Peritoneum (tissue), 1 donor: ENCODE measurements around a stretch of chr19.

DNA sequence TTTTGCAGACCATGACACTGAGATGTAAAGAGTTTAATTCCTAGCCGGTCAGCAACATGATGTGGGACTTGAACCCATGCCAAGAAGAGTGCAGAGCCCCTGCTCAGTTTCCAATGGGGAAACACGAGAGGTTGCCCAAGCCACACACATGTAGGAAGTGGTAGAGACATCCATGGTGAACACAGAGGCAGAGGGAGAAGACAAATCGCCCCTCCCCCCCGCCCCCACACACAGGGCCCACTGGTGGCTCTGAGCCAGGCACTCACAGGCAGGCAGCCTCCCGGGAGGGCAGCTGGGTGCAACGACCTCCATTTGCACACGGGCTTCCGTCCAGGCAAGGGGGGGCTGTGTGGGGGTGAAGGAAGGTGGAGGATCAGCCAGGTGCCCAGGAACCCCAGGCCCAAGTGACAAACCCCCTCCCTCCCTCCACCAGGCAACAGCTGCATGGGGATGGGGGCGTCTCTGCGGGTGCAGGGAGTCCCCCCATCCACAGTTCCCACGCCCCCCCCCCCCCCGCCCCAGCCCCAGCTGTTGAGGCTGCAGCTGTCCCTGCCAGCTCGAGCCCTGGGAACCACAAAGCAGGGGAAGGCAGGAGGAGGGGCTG is 3.5 kb downstream of the NOTCH3 start:
- PRO-cap = no peak

GRCh38 chr19:15199366-15200602 is 1.0 kb downstream of the NOTCH3 start:
- PRO-cap = no peak

DNA sequence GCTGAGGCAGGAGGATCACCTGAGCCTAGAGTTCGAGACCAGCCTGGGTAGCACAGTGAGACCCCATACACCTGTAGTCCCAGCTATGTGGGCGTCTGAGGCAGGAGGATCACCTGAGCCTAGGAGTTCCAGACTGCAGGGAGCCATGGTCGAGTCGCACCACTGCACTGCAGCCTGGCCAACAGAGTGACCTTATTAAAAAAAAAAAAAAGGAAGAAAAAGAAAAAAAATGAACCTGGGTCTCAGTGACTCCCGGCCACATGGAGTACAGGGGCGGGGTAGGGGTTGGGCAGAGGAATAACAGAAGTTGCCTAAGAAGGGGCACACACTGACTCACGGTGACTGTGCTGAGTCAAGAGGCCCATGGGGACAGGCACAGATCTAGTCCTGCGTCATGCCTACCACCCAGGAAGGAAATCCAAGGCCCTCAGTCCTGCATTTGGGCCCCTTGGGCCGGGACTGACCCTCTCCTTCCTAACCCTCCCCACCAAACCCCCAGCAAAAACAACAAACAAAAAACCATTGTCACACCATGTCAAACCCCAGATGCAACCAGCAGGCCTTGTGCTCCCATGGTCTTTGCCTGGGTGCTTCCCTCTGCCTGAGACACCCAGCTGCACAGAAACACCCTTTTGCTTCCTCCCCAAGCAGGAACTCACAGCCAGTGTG is 9.4 kb upstream of the NOTCH3 start:
- PRO-cap = no peak

GRCh38 chr19:15223937-15224505 is 8.2 kb downstream of the EPHX3 start:
- PRO-cap = unidirectional peak, minus-strand start at chr19:15224174

DNA sequence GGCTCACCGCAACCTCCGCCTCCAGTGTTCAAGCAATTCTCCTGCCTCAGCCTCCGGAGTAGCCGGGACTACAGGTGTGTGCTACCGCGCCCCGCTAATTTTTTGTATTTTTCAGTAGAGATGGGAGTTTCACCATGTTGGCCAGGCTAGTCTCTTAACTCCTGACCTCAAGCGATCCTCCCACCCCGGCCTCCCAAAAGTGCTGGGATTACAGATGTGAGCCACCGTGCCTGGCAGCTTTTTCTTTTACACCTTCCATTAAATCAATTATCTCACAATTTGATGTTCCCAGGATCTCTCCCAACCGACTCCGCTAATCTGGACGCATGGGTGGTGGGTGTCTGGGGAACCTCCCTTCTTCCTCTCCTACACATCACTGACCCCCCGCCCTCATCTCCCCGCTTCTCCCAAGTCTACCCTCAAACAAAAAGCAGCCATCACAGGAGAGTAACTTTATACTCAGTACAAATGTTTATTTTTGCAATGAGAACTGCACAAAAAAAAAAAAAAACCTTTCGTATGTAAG is 2.9 kb upstream of the EPHX3 start:
- PRO-cap = no peak

DNA sequence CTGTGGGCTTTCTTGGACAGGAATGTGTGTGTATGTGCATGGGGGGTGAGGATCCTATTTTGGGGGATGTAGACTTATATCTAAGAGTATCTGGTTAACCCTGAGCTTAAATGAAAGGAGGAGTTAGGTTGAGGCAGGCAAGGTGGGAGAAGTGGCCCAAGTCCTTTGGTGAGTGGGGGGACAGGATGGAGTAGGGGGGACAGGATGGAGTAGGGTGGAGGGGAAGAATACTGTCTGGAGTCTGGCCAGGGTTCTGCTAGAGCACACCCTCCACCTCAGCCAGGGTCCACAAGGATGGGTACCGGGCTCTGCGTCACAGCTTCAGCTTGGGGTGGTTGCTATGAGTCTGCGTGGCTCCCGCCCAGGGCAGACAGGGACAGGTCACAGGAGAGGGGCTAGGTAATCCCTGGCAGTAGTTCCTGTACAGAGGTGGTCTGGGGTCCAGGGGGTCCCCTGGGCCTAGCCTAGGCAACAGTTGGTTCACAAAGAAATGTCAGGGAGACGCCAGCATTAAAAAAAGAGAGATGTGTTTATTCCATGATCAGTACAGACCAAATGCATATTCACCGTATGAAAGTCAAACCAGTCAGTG is 4.2 kb upstream of the EPHX3 start:
- PRO-cap = no peak

GRCh38 chr19:15251473-15252375 is 19.5 kb upstream of the EPHX3 start:
- PRO-cap = no peak

DNA sequence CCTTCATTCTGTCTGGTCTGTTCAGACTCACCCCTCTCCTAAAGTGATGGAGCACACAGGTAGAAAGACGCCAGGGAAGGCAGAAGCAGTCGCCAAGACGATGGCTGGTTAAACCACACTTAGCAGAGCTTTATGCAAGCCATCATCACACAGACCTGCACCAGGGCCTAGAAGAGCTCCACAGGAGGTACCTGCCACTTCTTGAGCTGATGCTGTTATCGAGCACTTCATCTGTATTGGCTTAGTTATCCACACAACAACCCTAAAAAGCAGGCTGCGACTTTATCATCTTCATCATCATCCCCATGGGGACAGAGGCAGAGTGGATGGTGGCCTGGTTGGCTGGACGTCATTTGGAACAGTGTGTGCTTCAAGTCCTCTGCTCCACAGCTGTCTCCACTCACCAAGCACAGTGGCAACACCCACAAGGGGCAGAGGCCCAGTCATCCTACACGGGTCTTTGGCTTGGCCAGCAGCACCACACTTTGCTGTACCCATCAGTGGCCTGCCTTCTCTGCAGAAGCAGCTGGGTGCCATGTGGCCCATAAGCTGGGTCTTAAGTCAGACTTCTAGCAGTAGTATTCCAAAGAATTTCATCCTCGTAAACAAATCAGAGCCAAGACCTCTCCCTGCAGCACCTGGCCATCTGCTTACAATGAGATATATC is 47.7 kb upstream of the EPHX3 start:
- PRO-cap = no peak

DNA sequence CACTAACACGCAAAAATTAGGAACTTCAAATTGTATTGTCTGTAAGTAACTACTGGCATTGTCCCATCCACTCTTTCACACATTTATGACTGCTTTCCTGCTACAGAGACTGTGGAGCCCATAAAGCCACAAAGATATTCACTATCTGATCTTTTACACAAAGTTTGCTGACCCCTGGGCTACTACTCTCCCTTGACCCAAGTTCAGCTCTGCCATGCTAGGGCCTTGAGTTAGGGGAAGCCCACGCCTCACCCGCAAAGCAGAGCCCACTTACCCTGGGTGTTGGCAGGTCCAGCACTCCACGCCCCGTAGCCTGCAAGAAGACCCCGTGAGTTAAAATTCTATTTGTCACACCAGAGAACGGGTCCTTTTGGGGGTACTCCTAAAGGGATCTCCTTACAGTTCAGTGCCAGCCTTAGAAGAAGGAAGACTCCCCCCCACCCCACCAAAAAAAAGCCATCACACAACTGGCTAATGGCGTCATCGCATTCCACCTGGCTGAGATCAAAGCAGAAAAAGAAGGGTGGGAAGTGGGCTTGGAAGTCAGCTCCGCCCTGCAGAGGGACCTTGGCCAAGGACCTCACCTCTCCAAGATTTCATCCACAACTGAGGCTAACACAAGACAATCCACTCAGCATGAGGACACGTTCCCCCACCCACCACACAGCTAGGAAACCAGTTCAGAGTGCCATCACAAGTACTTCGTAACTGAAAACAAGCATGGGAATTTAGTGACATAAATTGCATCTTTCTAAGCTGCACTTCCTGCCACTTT is 2.7 kb downstream of the AKAP8 start:
- PRO-cap = no peak

- PRO-cap = no peak
Observed at GRCh38 chr19:15381569-15382278, 2.1 kb upstream of the AKAP8 start.

DNA sequence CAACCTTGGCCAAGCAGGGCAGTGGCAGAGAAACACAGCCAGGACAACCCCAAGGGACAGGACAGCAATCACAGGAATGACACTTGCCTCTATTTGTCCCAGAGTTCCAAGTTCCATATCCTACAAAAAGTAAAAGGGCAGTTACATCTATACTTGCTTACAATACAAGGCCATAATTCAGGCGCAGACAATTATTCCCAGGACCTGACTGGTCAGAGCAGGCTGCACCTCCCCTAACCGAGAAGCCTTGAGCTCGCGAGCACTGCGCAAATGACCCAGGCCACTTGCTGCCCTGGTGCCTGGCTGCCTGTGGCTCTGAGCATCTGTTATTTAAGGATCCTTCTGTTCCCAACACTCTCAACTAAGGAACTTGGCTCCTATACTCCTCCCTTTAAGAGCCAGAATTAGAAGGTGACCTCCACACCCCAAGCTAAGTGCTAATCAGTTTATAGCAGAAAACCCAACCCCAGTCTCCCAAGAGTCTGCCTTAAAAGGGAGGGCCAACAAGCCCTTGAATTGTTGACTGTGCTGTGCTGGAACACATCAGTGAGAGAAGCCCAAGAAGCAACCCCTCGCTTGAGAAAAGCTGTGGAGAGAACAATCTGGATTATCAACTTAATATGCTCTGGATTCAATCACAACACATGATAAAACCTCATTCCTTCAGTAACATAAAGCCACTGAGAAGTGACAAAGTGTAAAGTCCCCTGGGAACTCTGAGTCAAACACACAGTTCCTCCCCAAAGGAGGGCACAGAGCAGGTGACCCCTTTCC is 14.7 kb downstream of the AKAP8L start:
- PRO-cap = no peak

- PRO-cap = no peak
Observed at GRCh38 chr19:15505873-15506484, 2.3 kb upstream of the CYP4F22 start.

GRCh38 chr19:15555703-15556177 is 47.4 kb downstream of the CYP4F22 start:
- PRO-cap = no peak

GRCh38 chr19:15644383-15644857 is 3.7 kb downstream of the CYP4F3 start:
- PRO-cap = no peak

GRCh38 chr19:15869047-15869751 is 28.7 kb downstream of the CYP4F2 start:
- PRO-cap = no peak

DNA sequence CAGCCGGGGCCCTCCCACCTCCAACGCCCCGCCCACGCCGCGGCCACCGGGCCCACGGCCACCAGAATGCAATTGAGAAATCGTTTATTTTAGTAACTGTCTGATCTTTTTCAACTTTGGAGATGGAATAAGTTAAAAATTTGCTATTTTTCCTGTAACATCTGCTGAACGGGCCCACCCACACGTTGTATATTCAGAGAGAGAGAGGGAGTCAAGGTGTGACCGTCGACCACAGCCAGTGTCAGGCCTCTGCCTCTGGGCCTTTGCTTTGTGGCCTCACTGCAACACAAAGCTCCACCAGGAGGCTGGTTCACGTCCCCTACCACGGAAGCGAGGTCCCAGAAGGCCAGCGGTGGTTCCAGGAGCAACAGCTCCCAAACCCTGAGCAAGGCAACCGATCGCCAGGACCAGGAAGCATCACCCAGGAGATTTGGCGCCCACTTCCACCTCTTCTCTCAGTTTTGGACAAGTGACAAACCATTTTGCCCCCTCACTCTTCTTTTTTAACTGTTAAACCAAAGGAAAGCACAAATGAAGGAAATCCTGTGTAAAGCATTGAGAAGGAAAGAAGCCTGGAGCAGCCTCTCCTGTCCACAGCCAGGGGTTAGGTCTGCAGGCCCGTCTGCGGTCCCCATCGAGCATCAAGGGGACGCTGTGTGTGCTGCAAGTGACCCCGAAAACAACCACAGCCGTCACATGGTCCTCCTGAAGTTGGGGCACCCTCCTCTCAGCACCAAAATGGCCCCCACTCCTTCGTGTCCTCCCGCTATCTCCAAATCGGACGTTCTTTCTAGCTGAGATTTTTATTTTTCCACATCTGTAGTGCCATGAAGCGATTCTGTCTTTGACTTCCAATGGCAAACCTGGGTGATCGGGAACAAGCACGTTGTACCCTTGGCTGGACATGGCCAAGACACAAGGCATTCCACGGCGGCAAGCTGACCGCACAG is 10.8 kb upstream of the HSH2D start:
- PRO-cap = no peak

GRCh38 chr19:16206201-16207426 is 8.9 kb downstream of the AP1M1 start:
- PRO-cap = no peak

DNA sequence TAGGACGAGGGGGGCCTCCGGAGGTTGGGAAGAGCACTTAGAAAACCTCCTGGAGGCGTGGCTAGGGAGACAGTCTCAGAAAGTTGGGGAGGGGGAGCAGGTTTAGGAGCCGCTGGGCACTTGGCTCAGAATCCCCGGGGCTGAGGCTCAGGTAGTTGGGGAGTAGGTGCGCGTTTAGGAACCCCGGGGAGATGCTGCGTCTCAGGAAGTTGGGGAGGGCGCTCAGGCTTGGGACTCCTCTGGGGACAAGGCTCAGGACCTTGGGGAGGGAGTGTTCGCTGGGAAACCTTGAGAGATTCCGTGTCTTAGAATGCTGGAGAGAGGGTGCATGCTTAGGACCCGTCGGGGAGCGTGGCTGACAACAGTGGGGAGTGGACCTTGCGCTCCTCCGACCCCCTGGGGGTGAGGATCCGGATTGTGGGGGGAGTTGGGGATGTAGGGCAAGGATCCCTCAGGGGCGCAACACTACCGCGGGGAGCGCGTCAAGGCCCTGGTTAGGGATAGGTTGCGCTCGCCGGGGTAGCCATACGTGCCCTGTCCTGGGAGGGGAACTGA is 1.7 kb downstream of the KLF2 start:
- PRO-cap = no peak

- PRO-cap = no peak
Observed at GRCh38 chr19:16442583-16442862, 29.2 kb downstream of the EPS15L1 start.

DNA sequence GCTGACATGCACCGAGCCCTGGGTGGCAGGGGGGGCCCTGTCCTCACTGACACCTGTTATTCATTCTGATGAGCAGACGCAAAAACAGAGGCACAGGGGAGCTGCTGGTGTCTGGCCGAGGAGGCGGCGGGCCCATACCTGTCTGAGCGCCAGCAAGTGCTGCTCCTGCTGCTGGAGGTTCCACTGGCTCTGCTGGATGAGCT is 7.0 kb downstream of the CHERP start:
- PRO-cap = no peak